Endothelial cell (in vitro differentiated cells): ENCODE results near the gene SYN3.

DNA sequence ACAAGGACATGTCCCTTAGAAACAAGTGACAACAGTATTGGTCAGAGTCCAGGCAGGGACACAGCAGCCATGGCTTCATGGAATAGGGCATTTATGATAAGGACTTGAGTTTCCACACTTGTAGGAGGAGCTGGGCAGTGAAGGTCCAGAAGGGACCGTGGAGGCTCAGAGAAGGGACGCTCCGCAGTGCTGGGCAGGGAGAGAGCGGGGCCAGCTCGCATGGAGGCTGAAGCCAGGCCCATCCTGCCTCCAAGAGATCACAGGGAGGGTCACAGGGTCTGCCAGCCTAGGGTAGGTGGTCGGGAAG lies 22.9 kb upstream of the RFPL3 start:
- PRO-cap, result no peak

- PRO-cap, result no peak
Observed at GRCh38 chr22:32410098-32410409, 2.0 kb downstream of the RTCB start.

DNA sequence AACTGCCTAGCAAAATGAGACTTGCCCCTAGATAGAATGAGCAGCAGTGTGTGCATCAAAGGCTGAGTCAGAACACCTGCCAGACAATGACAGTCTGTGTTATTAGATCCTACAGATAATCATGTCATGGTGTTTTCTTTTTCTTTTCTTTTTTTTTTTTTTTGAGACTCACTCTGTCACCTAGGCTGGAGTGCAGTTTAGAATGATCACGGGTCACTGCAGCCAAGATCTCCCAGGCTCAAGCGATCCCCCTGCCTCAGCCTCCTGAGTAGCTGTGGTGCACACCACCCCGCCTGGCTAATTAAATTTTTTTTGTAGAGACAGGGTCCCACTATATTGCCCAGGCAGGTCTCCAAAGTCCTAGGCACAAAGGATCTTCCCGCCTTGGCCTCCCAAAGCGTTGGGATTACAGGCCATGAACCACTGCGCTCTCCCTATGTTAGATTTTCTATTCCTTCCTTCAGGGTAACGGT lies 1.4 kb downstream of the RTCB start:
- PRO-cap, result no peak

- PRO-cap, result no peak
Observed at GRCh38 chr22:32412388-32412609, 252 bp upstream of the RTCB start.

GRCh38 chr22:32423461-32424021 lies 11.5 kb upstream of the RTCB start:
- PRO-cap, result no peak

- PRO-cap, result no peak
Observed at GRCh38 chr22:32691945-32692308, 109.6 kb upstream of the TIMP3 start.

- PRO-cap, result no peak
Observed at GRCh38 chr22:32800593-32801228, 794 bp upstream of the TIMP3 start.

DNA sequence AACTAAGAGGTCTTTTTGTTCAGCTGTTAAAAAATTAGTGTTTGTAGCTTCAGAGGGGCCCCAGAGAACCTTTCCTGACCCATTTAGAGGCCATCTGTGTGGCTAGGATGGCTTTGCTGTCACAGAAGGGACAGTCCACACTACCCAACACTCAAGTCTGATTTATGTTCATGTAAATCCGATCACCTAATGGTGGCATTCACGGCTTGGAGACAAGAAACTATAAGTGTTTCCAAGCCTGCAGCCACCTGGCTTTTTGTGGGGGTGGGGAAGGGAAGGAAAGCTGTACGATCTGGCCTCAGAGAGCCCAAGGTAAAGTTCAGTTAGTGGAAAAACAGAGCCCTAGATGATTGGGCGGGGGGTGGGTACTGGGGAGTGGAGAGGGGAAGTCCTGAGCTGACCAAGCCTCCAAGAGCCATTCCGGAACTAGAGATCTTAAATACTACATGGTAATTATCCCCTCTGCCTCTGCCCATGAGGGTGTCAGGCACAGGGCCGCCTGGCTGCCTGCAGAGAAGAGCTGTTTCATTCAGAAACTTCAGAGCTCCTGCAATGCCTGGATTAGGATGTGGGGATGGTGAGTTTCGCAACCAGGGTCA lies 8.8 kb downstream of the TIMP3 start:
- PRO-cap, result no peak

GRCh38 chr22:32816217-32816816 lies 14.8 kb downstream of the TIMP3 start:
- PRO-cap, result no peak

DNA sequence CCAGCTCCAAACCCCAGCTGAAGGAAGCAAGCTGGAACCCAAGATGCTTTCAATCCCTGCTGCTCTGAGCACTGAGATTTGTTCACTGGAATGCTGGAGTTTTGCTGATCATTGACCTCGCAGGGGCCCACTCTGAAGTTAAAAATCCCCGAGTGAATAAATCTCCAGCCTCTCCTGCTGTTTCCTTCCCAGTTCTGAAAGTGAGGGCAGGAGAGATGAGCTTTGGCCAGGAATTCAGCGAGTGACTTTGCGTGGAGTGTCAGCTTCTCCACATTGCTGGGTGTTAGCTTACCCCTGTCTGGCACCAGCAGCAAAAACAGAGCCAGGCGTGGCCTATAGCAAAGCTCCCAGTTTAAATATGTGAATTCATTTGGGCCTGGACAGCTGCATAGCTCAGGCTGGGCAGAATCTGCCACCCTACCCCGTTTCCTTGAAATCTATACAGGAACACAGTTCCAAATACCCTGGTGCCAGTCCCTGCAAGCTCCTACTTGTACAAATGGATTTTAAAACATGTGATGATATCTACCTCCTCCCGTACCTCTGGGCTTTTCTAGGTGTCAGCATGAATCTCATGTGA lies 25.5 kb downstream of the TIMP3 start:
- PRO-cap, result no peak

DNA sequence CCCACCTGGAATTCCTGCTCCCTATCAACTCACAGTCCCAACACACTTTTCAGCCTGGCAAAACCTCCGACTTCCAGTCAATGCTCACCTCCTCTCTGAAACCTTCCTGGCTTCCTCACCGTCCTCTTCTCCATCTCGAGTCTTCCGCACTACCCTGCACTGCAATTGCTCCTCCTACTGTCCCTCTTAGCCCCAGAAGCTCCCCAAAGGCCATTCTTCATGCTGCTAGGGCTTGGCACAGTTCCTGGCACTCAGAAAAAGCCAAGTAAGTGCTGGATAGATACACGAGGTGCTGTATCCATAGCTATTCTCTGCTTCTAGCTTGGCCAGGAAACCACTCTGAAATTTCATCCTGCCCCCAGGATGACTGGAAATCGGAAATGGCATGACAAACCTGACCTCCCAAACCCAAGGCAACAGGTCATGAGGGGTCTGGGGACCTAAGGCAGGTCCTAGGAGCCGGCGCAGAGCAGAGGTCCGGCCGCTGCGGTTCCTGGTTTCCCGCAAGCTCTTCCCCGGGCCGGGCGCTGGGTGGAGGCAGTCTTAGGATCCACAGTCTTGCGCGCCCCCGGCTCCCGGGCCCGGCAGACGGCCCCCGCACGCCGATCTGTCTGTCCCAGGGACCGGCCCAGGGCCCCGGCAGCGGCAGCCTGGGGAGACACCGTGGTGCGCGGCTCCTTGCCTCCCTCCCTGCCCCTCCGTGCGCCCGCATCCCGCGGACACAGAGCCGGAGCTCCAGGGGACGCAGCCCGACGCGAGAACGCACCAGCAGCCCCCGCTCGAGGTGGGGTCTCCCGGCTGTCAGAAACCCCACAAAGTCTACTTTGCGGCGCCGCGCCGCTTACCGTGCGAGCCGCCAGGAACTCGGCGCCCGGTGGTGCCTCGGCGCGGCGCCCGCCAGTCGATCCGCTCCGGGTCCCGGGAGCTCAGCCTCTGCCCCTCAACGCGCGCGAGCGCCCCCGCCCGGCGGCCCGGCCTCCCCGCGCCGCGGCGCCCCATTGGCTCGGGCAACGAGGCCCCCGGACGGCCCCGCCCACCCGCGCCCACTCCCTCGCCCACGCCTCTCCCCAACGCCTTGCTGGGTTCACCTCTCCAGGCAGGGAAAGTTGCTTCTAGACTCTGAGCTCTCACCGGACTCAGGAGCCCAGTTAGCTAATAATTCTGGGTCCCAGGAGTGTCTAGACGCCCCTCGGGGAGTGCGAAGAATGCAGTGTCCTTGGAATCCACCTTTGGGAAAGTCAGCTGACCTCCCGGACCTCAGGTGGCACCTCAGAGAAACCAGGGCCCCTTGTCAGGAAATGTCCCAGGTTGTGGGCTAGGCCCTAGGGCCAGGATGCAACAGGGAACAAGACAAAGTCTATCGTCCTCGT lies at the start of gene SYN3:
Gene SYN3 (minus strand): TSS at position 935 of the 1,370 bp plus-strand sequence.
- PRO-cap, result bidirectional peak, plus-strand start at position 419 of the sequence, minus-strand start at position 319 of the sequence; unidirectional peak, minus-strand start at position 935 of the sequence

DNA sequence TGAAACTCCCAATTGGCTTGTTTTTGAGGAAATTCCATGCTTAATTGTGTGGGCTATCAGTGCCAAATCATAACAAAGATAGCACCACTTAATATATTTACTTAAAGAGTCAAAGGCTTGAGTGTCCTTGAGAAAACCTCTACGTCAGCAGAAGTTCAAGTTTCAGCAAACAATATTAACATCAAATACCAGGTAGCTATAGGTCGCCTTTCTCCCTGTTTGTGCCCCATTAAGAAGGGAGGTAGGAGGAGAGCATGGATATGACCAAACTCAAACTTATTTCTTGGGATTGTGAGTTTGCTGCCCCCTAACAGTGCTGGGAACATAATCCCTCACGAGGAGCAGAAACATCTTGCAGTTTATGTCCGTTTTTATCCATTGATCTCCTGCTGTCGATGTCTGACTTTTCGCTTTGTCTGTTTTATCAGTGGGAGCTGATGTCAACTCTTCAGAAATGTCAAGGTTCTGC lies 105.7 kb upstream of the SYN3 start:
- PRO-cap, result no peak

GRCh38 chr22:33221432-33222159 lies 163.4 kb upstream of the SYN3 start:
- PRO-cap, result no peak

- PRO-cap, result no peak
Observed at GRCh38 chr22:33563781-33564190, 356.5 kb downstream of the LARGE1 start.

GRCh38 chr22:33743269-33744178 lies 176.8 kb downstream of the LARGE1 start:
- PRO-cap, result no peak

GRCh38 chr22:33896848-33897348 lies 23.4 kb downstream of the LARGE1 start:
- PRO-cap, result no peak

GRCh38 chr22:33917799-33918438 lies 2.4 kb downstream of the LARGE1 start:
- PRO-cap, result no peak

DNA sequence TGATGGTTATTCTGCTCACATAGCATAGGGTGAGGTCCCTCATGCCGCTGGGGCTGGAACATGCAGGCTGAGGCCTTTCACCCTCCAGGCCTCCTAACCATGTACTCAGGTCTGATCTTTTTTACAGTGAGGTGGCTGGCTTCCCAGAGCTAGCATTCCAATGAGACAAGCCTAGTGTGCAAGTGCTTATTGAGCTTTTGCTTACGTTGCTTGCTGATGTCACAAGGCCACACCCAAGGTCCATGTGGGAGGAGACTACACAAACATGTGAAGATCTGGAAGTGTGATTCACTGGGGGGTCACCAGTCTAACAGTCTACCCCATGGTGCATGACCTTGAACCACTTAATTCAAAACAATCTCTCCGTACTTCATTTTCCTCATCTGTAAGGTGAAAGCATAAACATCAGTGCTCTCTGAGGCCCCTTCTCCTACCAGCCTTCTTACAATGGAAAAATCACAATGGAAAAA lies 34.0 kb downstream of the ISX start:
- PRO-cap, result no peak

- PRO-cap, result no peak
Observed at GRCh38 chr22:35298790-35299066, 966 bp upstream of the TOM1 start.

DNA sequence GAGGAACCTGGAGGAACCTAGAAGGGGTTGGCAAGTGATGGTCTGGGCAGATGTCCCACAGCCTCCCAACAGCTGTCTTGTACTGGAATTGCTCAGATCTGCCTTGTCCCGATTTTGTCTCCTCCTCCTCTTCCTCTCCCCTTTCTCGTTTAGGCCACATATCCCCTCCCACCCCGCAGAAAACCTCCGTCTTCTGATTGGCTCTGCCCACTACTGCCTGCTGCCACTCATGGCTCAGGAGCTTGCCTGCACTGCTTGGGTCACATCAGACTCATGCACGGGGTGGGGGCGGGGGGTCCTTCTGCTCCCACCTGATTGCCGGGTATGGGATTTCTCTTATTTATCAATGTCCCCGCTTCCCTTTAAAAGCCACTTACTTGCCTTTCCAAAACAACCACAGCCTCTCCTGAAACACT lies 14.5 kb downstream of the TOM1 start:
- PRO-cap, result unidirectional peak, minus-strand start at position 116 of the sequence